Camera-type eye (tissue), 1 donor: ENCODE results near the genes CPTP, MXRA8, TMEM88B, TMEM240 and PRKCZ.

GRCh38 chr1:1324513-1325671 lies at the start of gene CPTP:
Gene CPTP (plus strand): TSS chr1:1324802.
- RAMPAGE, long total RNA, result start-site peak on the minus strand at chr1:1324620-1324650, 331 reads

GRCh38 chr1:1349522-1350187 lies 437 bp upstream of the DVL1 start:
- RAMPAGE, long total RNA, result no peak

DNA sequence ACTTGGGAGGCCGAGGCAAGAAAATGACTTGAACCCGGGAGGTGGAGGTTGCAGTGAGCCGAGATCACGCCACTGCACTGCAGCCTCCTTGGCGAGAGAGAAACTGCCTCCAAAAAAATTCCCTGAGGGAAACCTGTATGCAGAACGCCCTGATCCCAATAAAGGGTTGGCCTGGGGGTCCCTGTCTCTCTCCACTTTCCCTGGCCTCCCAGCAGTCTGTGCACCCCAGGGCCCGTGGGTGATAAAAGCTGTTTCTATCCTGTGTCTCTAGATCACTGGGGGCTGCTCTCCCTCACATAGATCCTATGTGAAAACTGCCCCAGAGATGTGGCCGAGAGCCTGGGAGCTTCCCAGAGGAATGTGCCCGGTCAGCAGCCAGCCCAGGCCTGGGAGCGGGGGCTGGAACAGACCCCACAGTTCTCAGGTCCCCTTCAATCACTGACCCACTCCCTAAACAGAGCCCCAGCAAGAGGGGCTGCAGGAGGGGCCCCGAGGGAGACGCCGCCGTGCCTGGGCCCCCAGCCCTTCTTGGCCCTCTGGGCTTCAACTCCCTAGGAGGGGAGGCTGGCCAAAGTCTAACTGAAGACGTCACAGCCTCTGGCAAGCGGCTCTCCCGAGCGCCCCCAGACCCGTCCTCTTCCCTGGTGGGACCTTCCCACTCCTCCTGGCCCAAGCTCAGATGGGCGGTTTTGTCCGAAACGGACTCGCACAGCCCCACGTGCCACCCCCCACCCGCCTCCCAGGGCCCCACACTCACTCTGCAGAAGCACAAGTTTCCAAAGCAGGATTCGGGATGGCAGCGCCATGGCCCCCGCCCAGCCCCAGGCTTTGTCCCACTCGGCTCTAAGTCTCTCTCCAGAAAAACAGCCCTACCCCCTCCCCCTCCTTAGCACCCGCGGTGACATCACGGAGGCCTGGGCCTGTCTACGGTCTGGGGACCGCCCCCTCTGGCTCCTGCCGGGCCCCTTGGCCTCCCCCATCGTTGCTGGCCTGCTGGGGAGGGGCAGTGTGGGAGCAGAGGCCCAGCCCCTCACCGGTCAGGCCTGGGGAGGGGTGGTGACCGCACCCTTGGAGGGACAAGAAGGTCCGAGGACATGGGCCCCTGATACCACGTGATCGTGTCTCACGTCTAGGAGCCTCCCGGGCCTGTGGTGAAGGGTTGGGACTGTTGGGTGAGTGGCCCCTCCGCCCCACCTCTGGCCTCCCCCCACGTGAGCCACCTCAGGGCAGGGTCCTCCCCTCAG lies at the start of gene MXRA8:
TSS of gene MXRA8 (minus strand) at position 857 of the 1,244 bp plus-strand sequence.
- RAMPAGE, long total RNA, result no peak

GRCh38 chr1:1373556-1373887 lies 1.5 kb downstream of the AURKAIP1 start:
- RAMPAGE, long total RNA, result no peak

- RAMPAGE, long total RNA, result no peak
These were observed 12.0 kb downstream of the CCNL2 start for GRCh38 chr1:1386984-1387680.

DNA sequence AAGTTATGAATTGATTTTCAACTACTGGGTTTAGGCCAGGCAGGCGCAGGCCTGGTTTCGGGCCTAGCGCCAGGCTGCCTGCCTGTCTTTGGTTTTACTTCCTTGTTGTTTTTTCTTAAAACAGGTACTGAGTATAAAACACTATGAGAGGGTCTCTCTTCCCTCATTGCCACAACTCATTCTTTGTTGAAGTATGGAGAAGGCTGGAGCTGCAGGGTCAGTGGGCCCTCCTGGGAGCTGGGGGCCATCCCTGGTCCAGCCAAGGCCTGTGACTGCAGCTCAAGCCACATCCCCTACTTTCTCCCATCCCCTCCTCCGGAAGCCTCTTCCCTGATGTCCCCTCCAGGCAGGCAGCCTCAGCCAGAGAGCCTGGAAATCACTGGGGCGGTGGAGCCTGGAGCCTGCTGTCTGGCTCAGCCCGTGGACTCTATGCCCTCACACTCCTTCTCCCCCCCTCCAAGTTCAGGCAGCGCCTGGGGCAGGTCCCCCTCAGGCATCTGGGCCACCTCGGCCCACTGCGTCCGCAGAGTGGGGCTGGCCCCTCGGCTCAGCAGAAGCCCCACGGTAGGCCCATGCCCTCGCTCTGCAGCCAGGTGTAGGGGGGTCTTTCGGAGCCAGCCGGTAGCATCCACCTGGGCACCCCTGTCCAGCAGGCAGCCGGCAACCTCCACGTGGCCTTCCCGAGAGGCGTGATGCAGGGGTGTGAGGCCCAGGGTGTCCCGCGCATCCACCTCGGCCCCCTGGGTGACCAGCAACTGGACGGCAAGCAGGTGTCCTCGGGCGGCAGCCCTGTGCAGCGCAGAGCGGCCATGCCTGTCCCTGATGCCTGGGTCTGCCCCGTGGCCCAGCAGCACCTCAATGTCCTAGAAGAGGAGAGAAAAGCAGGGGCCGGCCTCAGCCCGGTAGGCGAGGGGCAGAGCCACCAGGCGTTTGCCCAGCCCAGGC lies 2.1 kb downstream of the ANKRD65 start:
- RAMPAGE, long total RNA, result no peak

DNA sequence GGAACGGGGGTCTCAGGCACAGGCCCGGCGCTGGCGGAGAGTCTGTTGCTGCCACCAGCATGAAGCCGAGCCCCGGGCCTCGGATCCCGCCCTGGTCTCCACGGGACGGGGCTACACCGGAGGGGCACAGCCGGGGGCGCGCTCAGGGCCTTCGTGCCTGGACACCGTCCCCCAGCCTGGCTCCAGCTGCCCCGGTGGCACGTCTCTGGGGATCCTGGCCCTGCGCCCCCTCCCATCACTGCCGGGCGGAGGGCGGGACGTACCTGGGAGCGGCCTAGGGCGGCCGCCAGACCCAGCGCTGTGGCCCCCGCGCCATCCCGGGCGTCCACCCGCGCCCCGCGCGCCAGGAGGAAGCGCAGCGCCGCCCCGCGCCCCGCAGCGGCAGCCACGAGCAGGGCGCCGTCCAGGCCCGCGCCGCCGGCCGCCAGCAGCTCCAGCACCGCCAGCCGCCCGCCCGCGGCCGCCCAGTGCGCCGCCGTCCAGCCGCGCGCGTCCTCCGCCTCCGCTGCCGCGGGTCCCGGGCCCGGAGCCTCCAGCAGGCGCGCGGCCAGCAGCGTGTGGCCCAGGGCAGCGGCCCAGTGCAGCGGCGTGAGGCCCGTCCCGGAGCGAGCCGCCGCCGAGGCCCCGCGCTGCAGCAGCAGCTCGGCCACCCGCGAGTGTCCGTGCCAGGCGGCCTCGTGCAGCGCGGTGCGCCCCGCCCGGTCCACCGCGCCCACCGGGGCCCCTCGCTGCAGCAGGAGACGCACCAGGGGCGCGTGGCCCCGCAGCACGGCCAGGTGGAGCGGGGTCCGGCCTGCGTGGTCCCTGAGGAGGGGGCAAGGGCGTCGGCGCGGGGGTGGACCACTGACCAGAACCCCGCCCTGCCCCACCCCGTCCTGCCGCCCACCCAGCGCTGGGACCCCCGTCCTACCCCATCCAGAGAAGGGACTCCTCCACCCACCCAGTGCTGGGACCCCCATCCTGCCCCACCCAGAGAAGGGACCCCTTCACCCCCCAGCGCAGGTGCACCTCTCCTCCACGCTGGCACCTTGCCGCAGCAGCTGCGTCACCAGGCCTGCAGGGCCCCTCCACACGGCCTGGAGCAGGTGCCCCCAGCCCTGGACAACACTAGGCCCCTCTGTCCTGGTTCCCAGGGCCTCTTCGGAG lies 914 bp downstream of the ANKRD65 start:
- RAMPAGE, long total RNA, result no peak

- RAMPAGE, long total RNA, result no peak
These were observed at the start of gene TMEM88B for GRCh38 chr1:1425599-1426516. Gene TMEM88B (plus strand): TSS chr1:1425871.

DNA sequence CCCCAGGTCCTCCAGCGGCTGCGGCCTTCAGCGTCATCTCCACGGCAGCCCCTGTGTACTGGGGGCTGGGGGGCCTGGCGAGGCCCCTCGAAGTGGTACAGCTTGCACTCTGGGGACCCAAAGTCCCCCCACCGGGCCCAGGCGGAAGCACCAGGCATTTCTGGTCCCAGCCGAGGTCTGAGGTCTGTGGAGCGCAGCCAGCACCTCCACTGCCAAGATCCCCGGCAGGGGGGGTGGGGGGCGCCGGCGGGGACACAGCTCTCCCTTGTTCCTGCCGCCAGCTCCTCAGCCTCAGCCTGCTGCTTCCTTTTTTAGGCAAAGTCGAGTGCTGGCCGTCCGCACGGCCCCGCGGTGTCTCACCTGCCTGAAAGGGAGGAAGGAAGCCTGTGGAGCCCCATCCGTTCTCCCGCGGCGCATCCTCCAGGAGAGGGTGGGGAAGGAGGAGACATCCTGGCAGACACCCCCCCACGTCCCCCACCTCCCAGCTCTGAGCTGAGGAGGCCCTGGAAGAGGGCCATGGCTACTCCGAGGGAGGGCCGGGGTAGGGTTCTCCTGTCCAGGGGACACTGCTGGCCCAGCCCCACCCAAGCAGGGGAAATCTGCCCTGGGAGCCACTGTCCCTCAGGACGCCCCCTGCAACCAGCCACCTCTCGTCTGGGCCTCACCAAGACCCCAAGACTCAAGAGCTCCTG lies 1.1 kb upstream of the VWA1 start:
- RAMPAGE, long total RNA, result no peak

GRCh38 chr1:1483635-1484340 lies 12.2 kb downstream of the ATAD3B start:
- RAMPAGE, long total RNA, result no peak

- RAMPAGE, long total RNA, result no peak
These were observed at the start of gene TMEM240 for GRCh38 chr1:1540533-1541374. Gene TMEM240 (minus strand): TSS chr1:1540624.

DNA sequence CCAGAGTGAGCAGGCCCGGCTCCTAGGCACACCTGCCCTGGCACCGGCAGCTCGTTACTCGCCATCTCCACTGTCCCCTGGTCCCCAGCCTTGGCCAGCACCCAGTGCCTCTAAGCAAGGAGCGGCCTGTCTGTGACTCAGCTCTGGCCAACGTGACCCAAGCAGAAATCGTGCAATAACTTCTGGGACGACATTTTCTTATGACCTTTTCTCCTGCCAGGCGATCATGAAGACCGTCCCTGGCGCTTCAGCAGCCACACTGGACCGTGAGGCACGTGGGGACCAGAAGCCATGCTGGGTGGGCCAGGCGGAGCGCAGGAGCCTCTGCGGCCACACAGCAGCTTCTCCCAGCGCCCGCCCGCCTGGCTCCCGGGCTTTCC lies 2.2 kb upstream of the TMEM240 start:
- RAMPAGE, long total RNA, result no peak

- RAMPAGE, long total RNA, result no peak
These were observed 15.2 kb downstream of the SSU72 start for GRCh38 chr1:1559361-1559969.

GRCh38 chr1:1624938-1625494 lies 7.0 kb upstream of the MMP23B start:
- RAMPAGE, long total RNA, result no peak

- RAMPAGE, long total RNA, result no peak
These were observed 2.2 kb upstream of the MMP23B start for GRCh38 chr1:1629876-1630155.

GRCh38 chr1:1647640-1648210 lies 11.1 kb downstream of the CDK11B start:
- RAMPAGE, long total RNA, result no peak

DNA sequence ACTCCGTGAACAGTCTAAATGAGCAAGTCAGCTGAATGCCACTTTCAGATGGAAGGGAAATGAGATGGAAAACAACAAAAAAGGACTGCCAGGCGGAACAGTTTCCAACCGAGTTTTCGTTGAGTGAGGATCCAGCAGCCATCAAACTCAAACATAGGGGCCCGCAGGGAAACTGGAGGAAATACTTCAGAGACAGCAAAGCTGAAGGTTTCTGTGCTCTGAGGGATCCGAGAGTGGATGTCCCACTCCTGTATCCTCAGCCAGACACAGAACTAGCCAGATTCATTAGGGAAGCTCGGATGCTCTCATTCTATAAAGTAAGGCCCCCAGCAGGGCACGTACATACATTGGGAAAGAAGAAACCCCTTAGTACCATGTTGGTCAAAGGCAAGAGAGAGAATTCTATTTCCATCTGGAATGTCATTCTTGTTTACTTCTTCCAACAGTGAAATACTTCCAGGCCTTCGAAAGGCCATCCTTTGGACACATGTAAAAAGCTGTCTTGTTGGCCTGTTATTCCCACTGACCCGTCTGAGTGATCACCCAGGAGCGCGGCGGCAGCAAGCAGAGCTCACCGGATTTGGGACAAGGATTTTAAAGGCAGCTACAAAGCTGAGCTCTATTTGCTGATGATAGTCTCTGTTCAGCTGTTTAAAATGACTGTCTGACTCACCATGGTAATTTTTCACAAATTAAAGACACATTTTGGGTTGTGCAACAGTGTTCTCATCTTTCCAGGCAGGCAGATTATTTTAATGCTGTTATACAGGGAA lies 3.3 kb upstream of the CDK11B start:
- RAMPAGE, long total RNA, result start-site peak on the minus strand centred at position 343 of the sequence, 84 bp wide, 16 reads; start-site peak on the minus strand centred at position 631 of the sequence, 184 bp wide, 6 reads

GRCh38 chr1:1715454-1715802 lies 8.7 kb downstream of the CDK11A start:
- RAMPAGE, long total RNA, result no peak

DNA sequence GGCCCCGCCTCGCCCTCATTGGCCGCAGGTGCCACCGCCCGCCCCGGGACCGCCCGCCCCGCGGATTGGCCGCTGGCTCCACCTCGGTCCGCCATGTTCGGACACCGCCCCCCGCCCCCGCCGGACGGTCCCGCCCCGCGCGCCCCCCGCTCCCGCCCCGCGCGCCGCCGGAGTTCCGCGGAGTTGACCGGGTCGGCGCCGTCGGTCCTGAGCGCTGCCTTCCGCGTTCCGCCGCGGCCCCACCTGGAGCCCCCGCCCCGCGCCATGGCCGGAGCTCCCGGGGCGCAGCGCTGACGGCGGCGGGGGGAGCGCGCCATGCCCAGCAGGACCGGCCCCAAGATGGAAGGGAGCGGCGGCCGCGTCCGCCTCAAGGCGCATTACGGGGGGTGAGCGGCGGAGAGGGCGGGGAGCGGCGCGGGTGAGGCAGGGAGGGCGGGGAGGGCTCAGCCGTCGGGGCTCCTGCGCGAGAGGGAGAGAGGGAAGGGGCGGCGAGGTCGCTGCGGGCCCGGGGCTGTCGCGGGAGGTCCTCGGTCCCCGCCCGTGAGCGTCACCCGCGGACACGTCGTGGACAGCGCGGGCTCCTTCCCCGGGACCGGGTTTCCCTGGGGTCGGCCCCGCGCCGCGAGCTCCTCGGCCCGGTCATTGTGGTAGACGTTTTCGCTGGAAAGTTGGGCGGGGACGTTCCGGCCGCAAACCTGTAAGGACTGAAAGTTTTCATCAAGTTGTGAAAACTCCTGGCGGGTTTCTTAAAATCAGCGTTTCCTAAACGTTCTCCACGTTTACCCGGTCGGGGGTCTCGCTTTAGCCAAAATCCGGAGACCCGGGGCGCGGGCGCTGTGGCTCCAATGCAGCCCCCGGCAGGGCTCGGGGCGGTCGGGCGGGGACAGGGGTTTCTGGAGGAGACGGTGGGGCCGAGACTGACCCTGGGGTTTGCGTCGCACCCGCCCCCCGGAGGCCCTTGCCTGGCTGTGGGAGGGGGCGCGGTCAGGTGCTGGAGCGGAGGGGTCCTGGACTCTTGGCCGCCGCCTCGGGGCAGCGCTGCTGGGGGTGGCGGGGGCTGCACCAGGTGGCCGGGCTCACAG lies at the start of gene PRKCZ:
TSS of gene PRKCZ (plus strand) at position 96 of the 1,082 bp plus-strand sequence.
- RAMPAGE, long total RNA, result no peak

DNA sequence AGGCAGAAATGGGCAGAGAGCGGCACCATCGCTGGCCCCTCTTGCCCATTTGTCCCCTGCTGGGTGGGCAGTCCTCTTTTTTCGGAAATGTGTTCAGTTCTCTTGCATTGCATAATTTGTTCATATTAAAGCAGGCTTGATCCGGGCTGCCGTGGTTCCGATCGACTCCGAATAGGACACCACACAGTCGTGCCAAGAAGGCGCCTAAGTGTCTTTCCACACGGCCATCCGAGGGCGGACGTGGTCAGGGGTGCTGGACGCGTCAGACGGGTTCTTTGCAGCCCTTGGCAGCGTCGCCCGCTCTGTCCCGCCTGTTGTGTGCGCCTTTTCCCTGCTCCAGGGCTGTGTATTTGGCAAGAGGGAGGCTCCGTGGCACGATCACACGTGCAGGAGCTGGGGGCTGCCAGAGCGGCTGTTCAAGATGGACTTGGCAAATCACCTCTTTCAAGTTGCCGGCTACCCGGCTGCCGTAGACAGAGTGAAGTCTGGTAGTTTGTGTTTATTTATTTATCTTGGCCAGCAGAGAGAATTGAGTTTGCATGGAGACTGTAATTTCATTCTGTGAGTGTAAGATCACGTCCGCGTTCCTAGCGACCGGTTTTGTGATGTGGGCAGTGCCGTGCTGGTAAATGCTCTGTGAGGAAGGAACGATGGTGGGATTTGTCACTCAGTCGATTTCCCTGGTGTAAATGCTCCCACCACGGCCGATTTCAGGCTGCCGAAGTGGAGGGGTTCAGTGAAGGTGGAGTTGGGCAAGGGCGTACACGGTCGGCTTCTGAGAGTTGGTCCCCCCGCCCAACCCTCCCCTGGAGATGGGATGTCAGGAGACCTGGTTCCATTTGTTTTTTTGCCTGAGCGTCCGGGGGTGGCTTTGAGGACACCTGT lies 31.9 kb downstream of the PRKCZ start:
- RAMPAGE, long total RNA, result no peak